Myometrial cell (primary cell): Measurements from ENCODE around the genes PAICS, TMPRSS11A and TMPRSS11B.

GRCh38 chr4:55636996-55637863 is 1.1 kb upstream of the NMU start:
- RAMPAGE, long total RNA: no peak

- RAMPAGE, long total RNA: no peak
These were observed 1.1 kb upstream of the CEP135 start for GRCh38 chr4:55947272-55948361.

DNA sequence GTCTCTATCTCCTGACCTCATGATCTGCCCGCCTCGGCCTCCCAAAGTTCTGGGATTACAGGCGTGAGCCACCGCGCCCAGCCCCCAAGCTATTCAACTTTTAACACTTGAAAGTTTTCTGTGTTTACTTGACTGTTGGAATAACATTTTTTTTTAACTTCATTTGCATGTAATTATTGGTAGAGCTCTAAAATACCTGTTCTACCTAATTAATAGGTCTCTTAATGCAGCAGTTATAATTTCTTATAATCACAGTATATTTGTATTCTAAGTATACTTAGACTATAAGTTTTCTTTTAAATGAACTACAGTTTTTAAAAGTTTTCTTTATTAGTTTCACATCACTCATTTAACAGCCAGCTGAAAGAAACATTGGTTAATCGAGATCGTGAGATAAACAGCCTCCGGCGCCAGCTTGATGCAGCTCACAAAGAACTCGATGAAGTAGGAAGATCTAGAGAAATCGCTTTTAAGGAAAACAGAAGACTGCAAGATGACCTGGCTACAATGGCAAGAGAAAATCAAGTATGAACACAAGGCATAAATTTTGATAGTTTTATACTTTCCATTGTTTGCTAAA is 39.4 kb upstream of the CRACD start:
- RAMPAGE, long total RNA: no peak

DNA sequence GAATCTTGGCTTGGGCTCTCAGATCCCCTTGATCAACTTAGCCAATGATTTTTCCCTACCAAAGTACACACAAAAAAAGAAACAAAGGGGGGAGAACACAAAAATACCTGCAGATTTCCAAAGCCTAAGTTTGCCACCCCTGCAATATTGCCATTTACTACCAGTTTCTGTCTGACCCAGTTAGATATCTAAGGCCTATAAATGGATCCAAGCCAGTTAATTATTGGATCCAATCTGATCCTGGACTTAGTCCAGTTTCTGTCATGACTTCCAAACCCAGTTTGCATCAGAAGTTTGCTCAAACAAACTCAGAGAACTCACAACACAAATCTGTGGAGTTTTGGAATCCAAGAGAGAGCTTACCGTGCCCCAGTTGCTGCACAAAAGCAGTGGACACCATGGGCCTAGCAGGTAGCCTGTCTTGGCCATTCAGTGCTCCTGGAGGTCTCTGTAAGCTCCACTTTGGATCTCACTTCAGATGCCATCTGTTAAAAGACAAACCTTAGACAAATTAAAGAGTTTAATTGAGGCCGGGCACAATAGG is 163.8 kb downstream of the CRACD start:
- RAMPAGE, long total RNA: no peak

- RAMPAGE, long total RNA: no peak
These were observed 167.0 kb downstream of the CRACD start for GRCh38 chr4:56215851-56216416.

- RAMPAGE, long total RNA: no peak
These were observed 824 bp upstream of the AASDH start for GRCh38 chr4:56388088-56388542.

DNA sequence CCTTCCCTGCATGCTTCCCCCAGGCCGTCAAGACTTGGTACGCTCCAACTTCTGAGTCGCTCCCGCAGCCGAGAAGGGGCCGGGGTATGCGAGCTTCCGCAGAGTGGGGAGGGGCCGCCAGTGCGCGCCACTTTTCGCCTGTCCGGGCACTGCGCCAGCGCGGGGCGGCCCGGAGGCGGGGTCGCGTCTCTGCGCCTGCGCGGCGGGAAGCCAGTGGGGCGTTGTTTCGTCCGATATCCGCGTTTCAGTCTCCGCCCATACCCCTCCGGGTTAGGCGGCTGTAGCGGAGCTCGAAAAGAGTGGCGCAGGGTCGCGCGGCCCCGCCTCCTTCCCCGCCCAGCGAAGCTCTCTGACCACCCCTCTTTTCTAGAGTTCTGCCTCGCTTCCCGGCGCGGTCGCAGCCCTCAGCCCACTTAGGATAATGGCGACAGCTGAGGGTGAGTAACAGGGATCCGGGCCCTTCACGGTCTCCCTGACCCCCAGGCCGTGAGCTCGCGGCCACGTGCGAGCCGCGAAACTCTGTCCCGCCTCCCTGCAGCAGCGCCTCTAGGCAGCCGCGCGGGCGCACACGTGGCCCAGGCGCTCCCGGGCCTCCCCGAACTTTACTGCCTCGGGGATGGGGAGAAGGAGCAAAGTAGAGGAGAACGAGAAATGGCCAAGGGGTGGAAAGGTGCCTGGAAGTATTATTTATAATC is at the start of gene PAICS:
Gene PAICS (plus strand): TSS at position 369 of the 695 bp plus-strand sequence.
- RAMPAGE, long total RNA: start-site peak on the plus strand centred at position 338 of the sequence, 157 bp wide, 1,119 and 1,123 reads in 2 replicates

DNA sequence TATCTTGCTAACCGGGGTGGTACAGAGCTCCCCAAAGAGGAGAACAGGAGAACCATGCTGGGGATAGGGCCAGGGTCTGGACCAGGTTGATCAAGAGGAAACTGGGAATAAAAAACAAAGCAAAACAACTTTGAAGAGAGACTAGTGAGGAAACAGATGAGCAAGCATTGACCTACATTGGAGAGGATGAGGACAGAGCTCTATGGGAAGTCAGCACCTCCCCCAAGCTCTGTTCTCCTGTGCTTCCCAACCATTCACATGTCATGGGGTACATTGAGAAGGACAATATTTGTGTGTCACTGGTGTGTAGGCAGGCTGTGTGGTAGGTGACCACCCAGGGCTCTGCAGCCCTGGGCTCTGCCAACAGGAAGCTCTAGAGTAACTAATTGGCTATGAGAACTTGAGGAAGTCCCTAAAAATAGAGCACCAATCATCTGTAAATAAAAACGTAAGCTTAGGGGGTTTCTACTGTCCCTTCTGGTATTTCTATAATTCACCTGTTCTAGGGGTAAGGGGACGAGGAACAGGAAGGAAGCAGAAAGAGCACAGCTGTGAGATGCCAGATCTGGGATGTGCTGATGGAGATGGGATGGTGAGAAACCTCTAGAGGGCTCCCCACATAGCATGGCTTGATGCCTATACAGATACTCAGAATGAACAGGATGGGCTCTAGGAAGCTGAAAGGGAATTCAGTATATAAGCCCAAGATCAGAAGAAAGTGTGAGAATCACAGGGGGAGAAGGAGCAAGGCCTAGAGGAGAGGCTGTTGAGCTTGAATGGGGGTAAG is 31.1 kb downstream of the HOPX start:
- RAMPAGE, long total RNA: no peak

DNA sequence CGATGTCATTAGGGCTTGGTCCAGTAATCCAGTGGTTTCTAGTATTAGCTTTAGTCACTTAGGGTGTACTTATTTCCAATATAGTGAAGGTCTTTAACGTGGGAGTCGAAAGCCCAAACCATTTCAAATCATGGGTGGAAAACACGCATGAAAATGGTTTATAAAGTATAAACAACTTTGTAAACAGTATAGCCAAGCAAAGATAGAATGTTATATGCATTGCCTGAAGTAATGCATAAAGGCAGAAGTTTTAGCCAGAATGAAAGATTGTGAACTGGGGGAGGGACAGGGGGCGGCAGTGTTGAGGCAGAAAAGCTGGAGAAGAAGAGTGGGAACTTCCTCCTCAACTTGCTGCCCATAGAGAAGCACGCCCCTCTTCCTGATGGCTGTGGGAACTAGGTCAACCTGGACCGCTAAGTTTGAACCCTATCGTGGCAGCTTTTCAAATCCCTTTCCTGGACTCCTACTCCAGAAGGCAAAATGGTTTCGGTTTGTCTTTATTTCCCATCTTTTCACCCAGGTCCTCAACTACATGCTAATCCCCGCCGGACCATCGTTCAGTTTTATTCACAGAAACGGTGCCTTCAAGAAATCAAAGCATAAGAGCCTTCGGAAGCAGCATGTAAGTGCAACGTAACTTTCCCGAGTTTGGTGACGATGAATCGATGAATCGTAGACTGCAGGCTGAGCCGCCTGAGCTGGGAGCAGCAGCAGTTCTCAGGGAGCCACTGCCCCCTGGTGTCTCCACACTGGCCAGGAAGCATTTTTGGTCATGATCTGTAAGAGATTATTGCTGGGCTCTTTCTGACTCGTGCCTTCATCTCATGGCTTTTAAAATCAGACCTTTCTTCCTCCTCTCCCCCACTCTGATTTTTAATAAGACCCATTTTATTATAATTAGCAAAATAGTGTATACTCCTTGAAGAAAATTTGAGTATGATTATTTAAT is 21.6 kb downstream of the SPINK2 start:
- RAMPAGE, long total RNA: no peak

DNA sequence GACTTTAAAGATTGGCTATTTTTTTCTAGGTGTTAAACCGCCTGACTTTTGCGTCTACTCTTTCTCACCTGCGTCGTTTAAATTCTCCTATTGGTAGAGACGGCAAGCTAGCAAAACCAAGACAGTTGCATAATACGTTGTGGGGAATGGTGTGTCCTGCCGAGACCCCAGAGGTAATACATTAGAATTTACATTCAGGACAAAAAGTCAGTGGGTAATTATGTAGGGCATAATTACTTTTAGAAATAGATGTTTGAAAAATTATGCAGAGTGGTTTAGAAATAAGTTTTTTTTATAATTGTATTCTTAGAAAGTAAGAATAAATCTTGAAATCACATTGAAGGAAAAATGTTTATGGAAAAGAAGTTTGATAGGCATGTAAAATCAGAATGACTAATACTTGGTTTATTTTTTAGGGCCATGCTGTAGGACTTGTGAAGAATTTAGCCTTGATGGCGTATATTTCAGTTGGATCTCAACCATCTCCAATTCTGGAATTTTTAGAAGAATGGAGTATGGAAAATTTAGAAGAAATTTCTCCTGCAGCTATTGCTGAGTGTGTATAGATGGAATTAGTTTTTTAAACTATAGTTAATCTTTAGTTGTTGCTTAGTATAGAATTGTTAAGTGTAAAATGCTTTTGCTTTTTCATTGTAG is 31.8 kb downstream of the POLR2B start:
- RAMPAGE, long total RNA: no peak

GRCh38 chr4:57065239-57066602 is 44.5 kb downstream of the IGFBP7 start:
- RAMPAGE, long total RNA: no peak

GRCh38 chr4:58163015-58163669 is 1053.0 kb upstream of the IGFBP7 start:
- RAMPAGE, long total RNA: no peak

- RAMPAGE, long total RNA: no peak
These were observed 671 bp downstream of the ADGRL3 start for GRCh38 chr4:61200817-61201177.

DNA sequence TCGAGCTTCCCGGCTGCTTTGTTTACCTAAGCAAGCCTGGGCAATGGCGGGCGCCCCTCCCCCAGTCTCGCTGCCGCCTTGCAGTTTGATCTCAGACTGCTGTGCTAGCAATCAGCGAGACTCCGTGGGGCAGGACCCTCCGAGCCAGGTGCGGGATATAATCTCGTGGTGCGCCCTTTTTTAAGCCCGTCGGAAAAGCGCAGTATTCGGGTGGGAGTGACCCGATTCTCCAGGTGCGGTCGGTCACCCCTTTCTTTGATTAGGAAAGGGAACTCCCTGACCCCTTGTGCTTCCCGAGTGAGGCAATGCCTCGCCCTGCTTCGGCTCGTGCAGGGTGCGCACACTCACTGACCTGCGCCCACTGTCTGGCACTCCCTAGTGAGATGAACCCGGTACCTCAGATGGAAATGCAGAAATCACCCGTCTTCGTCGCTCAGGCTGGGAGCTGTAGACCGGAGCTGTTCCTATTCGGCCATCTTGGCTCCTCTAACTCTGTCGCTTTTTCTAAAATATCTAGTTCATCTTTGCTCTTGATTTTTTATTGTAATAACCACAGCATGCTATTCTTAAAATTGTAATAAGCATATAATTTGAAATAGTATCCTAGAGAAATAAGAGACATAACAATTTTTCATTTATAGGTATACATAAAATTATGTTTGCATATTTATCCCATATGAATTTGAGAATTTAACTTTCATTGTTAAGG is 172.8 kb downstream of the ADGRL3 start:
- RAMPAGE, long total RNA: no peak

DNA sequence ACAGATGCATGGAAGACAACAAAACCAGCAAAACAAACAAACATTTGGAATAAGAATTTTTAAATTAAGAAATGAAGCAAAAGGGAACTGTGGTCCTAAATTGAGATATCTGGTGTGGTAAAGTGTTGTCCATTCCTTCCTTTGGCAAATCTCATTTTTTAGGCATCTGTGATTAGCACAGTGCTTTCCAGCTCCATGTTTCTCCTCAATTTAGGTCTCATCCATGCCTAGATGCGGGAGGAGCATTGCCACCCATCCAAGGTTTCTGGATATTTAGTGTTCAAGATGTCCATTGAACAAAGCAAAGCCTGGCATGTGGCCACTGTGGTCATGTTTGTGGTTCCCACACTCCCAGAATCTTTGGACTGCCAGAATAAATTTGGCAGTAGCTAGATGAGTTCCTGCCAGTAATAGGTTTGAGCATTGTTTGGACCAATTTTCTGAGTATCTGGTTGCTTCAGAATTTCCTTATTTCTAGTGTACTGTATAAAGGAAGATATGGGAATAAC is 1124.0 kb downstream of the ADGRL3 start:
- RAMPAGE, long total RNA: no peak

- RAMPAGE, long total RNA: no peak
These were observed 1.3 kb downstream of the CENPC start for GRCh38 chr4:67543939-67544475.

DNA sequence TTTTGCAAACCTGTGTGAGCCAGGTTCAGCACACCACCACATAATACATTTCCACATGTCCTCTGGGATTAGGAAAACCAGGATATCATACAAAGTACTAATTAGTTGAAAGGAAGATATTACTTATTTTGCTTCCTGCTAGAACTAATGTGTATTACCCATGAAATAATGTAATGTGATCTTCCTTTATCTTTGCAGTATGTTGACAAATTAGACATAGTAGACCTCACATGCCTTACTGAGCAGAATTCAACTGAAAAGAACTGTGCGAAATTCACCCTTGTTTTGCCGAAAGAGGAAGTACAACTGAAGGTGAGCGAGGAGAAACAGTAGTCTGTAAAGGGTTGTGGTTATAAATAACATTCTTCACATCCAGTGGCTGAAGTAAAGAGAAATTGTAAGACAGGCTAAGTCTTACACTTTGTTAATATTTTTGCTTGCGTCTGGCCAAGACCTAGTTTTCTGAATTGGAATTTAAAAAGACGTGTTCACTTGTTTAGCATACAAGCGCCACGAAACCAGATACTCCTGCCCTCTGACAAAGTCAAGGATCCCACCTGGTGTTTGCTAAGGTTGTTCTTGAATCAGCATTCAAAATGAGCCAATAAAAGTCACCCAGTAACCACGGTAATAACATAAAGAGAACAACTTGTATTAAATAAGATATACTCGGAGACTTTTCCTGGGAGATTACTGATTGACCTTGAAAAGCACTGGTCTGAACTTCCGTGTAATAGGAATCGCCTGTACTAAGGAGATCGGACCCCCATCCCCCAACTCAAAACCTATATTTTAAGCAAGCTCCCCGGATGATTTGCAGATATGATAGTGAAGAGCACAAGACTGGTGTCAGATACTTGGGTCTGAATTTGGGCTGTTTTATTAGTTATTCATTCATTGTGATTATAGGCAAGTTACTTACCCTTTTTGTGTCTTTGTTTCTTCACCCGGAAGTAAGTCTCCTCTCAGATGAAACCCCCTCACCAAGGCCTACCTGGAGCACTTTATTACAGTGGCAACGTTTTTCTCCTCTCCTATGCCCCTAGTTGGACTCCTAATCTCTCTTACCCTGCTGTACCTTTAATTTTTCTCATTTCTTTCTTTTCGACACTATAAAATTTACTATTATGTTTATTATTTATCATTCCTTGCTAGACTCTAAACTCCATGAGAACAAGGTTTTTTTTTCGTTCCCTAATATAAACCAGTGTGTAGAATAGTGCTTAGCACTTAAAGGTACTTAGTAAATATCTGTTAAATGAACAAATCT is 17.1 kb downstream of the STAP1 start:
- RAMPAGE, long total RNA: no peak

DNA sequence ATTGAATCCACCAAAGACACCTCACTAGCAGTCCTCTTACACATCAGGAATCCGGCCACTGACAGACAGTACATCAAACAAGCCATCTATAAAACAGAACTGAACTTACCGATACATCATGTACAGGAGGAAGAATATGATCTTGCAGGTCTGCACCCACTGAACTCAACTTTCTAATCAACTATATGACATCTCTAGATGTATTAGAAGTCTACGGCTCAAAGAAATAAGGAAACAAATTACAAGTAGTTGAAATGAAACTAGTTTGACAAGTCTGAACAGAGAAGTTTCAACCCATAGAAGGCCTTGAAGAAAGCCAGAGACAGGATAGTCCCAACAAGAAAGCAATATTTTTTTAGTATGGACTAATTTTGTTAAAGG is at the start of gene TMPRSS11A:
Gene TMPRSS11A (minus strand): TSS at position 220 of the 381 bp plus-strand sequence.
- RAMPAGE, long total RNA: no peak

GRCh38 chr4:68245578-68245809 is at the start of gene TMPRSS11B:
Gene TMPRSS11B, minus strand, starts transcription at chr4:68245694.
- RAMPAGE, long total RNA: no peak

DNA sequence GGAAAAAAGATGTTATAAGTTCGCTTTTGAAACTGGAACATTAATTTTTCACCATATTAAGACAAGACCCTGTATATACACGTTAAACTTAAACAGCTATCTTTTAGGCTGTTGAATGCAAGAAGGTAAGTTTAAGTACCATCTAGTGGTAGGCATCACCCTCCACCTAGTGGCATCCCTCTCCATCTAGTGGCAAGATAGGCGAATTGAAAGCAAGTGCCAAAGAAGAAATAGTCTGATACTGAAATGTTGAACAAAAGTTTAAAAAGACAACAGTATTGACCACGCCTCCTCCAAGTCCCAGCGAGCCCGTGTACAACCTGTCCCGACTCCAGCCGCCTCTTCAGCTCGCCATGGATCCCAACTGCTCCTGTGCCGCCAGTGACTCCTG is 26.1 kb upstream of the YTHDC1 start:
- RAMPAGE, long total RNA: no peak